Occipital lobe (tissue), 2 donors: ENCODE measurements around a stretch of chr1.

GRCh38 chr1:6866779-6867139, 81.5 kb downstream of the CAMTA1 start:
- RAMPAGE, long total RNA = no peak

DNA sequence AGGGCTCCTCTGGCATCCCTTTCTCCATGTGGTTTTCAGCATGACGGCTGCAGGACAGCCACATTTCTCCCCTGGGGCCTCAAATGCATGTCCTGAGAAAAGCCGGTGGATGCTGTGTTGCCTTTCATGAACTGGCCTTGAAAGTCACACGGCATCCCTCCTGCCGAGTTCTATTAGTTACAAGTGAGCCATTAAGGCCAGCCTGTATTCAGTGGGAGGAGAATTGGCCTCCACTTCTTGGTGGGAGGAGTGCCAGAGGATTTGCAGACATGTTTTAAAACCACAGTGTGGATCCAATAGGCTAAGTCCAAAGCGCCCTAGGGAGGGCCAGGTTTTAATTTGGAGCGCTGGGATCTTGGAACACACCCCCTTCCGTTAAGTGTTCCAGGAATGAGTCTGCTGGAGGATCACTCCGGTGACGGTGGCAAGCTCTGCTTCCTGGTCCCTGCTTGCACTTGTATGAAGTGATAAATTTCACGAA, 137.3 kb downstream of the CAMTA1 start:
- RAMPAGE, long total RNA = no peak

GRCh38 chr1:6958174-6958949, 173.1 kb downstream of the CAMTA1 start:
- RAMPAGE, long total RNA = no peak

GRCh38 chr1:7983131-7983830, 21.8 kb downstream of the PARK7 start:
- RAMPAGE, long total RNA = no peak

- RAMPAGE, long total RNA = no peak
Observed at GRCh38 chr1:8010006-8010895, 15.9 kb downstream of the ERRFI1 start.

- RAMPAGE, long total RNA = no peak
Observed at GRCh38 chr1:8017181-8017532, 9.0 kb downstream of the ERRFI1 start.

- RAMPAGE, long total RNA = no peak
Observed at GRCh38 chr1:8024326-8024767, 1.8 kb downstream of the ERRFI1 start.

DNA sequence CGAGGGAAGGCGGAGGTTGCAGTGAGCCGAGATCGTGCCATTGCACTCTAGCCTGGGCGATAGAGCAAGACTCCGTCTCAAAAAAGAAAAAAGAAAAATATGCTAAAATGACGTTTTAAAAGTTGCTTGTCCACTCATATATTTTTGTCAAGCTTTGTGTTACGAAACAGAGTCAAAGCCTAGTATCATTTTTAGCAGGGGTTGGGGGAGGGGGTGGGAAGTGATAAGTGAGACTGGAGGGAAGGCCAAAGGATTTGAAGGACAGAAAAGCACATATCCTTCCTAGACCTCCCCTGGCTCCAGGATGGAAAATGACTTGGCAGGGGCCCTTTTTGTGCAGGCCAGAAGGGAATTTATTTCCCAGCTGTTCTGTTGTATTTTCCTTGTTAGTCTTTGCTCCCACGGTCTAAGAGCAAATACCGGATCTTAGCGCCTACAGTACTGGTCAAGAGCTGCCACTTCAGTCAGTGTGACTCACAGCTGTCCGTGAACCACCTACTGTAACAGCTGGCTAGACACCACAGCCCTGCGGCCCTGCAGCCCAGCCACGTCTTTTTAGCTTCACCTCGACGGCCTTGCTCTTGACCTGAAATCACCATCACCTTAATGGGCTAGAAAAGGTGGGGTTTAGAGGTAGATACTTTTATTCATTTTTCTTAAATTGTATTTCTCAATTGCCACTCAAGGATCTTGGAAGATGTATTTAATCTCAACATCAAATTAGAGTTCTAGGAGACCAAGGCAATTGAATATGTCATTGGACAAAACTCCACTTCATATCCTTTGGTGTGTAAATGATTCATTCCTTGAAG, 51.0 kb upstream of the ERRFI1 start:
- RAMPAGE, long total RNA = no peak

GRCh38 chr1:8092719-8093260, 66.7 kb upstream of the ERRFI1 start:
- RAMPAGE, long total RNA = no peak

DNA sequence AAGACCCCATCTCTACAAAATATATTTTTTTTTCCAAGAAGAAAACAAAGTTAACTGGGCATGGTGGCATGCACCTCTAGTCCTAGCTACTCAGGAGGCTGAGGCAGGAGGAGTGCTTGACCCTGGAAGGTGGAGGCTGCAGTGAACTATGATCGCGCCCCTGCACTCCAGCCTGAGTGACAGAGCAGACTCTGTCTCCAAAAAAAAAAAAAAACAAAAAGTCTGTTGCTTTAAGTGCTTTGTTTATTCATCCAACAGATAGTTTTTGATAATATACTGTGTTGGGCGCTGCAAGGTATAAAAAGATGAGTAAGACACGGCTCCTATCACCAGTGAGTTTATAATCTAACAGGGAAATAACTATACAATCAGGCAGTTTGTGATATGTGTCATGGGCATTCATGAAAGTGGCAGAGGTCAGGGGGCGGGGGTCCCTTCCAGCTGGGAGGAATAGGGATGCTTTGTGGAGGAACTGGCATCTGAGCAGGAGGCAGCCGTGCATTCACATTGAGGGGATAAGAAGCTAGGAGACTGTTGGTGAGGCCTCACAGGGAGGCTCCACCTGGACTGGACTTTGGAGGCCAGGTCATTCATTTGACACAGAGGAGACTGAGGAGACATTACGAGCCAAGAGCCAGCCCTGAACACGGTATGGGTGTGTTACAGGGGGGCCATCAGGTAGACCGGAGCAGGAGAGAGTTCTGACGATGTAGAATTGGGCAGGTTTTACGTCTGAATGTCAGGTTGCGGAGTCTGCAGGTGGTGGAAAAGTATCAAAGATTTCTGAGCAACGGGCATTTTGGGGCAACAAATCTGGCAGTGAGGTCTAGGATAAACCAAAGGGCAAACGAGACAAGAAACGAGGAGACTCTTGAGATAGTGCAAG, 67.4 kb upstream of the ERRFI1 start:
- RAMPAGE, long total RNA = no peak

DNA sequence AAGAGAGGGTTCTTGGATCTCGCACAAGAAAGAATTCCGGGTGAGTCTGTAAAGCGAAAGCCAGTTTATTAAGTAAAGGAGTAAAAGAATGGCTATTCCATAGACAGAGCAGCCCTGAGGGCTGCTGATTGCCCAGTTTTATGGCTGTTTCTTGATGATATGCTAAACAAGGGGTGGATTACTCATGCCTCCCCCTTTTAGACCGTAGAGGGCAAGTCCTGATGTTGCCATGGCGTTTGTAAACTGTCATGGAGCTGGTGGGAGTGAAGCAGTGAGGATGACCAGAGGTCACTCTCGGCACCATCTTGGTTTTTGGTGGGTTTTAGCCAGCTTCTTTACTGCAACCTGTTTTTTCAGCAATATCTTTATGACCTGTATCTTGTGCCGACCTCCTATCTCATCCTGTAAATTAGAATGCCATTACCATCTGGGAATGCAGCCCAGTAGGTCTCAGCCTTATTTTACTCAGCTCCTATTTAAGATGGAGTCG, 96.6 kb upstream of the ERRFI1 start:
- RAMPAGE, long total RNA = no peak

- RAMPAGE, long total RNA = no peak
Observed at GRCh38 chr1:8136786-8137048, 110.6 kb upstream of the ERRFI1 start.

DNA sequence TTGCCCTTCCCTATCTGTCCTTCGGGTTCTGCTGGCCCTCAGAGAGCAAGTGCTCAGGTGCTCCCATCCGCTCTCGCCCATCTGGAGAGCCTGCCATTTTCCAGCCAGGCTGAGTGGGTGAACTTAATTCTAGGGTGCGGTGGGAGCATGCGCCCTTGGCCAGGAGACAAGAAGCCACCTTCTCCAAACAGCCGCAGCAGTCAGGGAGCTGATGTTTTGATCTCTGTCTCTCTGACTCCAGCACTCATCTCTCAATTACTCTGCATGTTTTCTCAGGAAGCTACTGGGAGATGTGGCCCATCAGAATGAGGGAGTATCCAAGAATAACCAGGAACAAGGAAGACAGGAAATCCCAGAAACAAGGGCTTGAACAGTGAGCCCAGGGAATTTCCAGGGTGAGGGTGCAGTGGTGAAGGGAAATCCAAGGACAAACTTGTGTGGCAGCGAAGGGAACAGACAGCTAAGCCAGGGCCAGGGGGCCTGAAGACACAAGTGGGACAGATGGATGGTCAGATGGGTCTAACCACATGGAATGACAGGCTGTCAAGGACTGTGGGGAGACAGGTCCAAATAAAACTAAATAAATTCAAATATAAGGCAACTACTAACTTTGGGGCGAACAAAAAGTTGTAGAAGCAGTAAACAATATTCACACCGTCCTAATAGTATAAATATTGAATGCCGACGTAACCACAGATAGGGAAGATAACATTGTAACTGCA, 121.8 kb upstream of the ERRFI1 start:
- RAMPAGE, long total RNA = no peak

DNA sequence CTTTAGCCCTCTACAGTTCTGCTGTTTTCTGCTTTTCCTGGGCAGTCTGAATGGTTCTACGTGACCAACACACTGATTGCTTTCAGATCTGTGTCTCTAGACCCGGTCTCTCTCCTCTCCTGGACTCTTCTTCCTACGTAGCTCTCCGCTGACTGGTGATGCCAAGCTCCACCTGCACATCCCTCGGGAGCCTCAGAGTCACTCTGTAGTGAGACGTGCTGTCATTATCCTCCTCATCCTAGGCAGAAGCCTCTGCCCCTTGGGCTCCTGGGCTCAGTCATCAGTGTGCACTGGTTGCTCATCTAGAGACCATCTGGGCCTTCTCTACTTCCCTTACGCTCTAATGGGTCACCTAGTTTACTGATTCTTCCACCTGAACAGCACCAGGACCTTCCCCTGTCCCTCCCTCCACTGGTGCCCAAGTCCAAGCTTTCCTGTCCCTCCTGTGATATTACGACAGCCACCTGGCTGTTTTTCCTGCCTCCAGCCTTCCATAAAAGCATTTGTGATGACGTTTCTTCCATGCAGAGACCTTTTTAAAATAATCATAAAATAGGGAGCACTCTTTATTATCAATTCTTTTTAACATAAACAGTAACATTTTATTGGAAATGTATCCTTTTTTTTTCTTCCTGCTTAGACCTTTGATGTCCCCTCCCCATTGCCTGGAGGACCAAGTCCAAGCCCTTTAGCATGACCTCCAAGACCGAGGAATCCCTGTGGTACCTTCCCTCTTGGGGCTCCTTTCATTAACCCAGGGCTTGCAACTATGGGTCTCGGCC, 136.1 kb upstream of the ERRFI1 start:
- RAMPAGE, long total RNA = no peak

GRCh38 chr1:8218654-8219126, 99.2 kb upstream of the SLC45A1 start:
- RAMPAGE, long total RNA = no peak

- RAMPAGE, long total RNA = no peak
Observed at GRCh38 chr1:8257619-8258000, 60.3 kb upstream of the SLC45A1 start.

DNA sequence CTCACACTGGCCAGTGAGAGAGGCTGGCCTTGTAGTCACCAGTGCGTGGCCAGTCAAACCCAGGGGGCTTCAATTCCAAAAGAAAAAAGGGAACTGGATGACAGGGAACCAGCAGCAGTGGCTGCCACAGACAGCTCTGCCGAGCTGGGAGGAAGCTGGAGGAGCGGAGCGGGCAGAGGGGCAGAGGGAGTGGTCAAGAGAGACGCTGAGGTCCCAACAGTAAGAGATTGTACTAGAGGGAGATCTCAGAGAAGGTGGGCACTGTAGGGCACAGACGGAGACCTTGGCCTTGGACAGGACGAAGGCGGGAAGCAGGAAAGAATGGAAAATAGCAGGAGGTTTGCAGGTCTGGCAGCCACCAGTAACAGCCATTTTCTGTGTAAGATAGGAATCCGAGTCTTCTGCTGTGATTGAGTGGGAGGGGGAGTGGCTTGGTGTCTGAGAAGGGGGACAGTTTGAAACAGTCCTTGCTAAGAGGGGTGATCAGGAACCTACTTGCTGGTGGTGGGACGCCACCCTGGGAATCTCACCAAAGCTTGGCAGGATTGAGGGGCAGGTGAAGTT, 35.7 kb upstream of the SLC45A1 start:
- RAMPAGE, long total RNA = no peak

- RAMPAGE, long total RNA = no peak
Observed at GRCh38 chr1:8283032-8283591, 34.8 kb upstream of the SLC45A1 start.

DNA sequence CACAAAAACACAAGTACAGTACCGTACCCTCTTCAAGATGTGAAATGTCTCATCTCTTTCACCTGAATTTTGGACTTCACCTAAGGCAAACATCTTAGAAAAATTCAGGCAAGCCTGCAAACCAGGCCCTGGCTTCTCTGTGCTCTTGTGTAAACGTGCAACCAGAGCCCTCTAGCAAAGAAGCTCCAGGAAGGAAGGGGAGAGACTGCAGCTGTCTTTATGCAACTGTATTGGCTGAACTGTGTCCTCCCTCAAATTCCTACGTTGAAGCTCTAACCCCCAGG, 60.2 kb downstream of the SLC45A1 start:
- RAMPAGE, long total RNA = no peak

DNA sequence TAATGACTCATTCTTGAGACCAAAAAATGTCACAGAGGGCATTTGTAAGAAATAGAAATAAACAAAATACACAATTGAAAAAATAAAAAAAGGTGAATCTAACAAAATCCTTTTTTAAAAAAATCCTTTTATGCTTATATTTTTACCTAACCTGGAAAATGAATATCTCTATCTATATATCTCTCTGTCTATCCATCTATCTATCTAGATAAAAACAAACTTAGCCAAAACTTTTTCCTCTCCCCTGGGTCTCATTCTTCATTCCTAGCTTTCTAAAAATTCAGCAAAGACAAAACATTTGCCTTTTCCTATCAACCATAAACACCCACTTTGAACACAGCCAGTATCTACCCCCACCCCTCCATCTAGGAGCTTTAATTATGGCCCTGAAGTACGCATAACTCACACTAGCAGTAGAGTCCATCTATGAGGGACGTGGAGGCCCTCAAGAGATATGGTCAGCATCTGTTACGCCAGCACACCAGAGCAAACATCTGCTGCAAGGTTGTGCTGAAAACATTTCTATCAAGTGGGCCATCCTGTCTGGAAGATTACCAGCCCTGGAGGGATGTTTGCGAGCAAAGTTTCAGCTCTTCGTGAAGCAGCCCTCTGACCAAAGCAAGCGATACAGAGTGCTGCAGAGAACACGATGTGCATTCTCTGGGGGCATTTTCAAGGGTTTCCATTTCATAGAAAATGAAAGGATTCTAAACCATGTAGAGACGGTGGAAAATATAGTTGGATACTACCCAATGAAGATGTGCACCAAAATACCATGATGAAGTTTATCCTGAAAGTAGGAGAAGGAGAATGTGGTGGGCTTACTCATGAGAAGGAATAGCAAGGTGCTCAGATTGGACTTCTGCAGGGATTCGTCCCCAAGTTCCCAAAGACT, 74.6 kb downstream of the SLC45A1 start:
- RAMPAGE, long total RNA = no peak